ENCODE results near the gene RFX3.

- RRBS: no CpG with 5 or more reads among the region's 29 CpGs
These were observed 470 bp downstream of the WASHC1 start for GRCh38 chr9:28796-29176.

DNA sequence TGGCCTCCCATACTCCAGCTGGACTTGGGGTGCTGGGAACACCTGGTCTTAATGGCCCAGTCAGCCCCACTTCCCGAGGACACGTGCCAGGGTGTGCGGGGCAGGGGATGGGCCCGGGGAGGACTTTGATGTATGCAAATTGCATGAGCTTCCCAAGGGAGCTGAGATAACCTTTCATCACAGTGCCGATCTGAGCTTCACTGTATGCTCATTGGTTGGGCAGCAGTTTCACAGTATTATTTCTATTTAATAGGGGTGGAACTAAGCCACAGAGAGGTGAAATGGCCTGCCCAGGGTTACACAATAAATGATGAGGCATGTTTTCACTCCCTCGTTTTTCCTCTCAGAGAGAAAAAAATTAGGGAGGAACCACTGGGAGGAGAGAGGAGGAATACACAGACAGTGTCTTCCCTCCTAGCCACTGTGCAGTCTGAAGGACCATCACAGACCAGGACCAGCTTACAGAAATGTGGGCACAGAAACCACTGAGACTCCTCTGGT is 65.0 kb upstream of the KANK1 start:
- RRBS: no CpG with 5 or more reads among the region's 6 CpGs

GRCh38 chr9:447145-448071 is 57.1 kb upstream of the KANK1 start:
- RRBS: no CpG with 5 or more reads among the region's 5 CpGs

DNA sequence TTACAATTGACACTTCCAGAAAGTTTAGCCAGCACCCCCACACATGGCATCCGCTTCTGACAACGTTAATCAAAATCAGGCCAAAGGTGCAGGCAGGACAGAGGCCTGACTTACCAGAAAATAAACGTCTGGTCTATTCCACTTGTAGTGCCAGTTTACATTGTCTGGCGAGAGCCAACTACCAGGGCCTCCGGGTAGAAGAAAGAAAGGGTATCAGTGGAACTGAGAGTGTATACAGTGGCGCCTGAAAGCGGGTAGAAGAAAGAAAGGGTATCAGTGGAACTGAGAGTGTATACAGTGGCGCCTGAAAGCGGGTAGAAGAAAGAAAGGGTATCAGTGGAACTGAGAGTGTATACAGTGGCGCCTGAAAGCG is 35.3 kb upstream of the KANK1 start:
- RRBS: no CpG with 5 or more reads among the region's 11 CpGs

DNA sequence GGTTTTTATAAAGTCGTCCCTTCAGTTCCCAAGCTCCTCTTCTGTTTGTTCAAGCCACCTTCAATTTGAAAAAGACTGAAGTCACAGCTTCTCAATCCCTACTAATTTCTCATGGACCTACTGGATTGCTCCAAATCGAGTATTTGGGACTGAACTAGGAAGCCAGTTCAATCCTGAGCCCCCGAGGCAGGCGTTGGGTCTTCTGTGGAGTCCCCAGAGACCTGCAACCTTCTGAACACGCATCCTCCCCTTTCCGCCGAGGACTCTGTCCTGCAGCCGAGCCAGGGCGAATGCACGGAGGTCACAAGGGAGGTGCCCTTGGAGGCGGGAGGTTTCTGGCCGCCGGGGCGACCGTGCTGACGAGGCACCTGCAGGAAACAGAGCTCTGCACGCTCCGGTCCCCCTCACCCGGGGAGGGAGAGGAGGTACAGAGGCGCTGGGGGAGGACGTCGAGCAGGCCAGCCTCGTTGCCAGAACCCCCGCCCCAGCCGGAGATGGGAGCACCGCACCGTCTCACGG is 737 bp upstream of the KANK1 start:
- RRBS: 2% methylated on average over 11 of the region's 28 CpGs

GRCh38 chr9:534711-535402 is 30.4 kb downstream of the KANK1 start:
- RRBS: no CpG with 5 or more reads among the region's 6 CpGs

- RRBS: no CpG with 5 or more reads among the region's 11 CpGs
These were observed 42.6 kb downstream of the KANK1 start for GRCh38 chr9:546698-547929.

DNA sequence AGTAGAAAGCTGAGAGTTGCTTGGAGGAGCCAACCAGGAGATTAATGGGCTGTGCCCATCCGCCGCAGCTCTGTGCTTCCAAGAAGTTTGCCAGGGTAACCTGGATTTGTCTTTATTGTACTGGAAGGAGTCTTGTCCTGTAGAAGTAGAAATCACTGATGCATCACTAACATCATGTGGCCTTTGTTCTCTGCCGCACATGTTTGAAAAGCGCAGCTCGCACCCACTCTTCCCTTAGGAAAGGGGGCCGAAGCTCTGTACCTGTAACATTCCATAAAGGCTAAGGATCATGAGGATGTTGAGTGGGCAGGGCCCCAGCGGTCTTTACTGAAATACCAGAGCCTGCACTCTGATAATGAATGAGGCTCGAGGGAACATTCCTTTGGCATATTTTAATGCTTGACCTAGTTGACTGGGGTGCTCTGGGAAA is 69.5 kb downstream of the KANK1 start:
- RRBS: no CpG with 5 or more reads among the region's 8 CpGs

GRCh38 chr9:2017264-2017950 is 2.3 kb downstream of the SMARCA2 start:
- RRBS: under 1% methylated on average over 19 of the region's 72 CpGs

DNA sequence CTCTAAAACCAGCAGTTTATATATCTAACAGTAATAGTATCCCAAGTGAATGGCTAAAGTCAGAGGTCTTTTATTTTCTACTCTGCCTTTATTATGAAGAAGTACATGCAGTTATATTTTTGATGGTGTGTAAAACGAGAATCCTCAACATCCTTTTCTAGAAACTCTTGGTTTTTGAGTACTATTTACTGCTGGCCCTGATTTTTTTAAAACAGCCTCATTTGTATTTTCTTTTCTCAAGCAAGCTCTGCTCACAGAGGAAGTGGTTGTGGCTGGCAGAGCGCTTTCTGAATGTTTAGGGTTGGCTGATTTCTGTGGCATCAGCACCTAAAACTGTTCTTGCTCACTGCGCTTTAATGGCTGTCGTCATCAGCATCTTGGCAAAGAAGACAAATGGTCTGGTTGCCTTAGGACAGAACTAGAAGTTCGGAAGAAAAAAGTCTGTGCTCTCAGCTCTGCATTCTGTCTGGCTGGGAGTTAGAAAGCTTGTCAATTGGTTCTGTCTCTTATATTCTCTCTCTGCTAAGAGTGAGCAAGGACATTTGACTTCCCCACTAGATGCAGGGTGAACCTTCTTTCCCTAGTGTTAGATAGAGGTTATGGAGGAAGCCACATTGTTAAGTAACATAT is 38.7 kb downstream of the SMARCA2 start:
- RRBS: no CpG with 5 or more reads among the region's 5 CpGs

- RRBS: no CpG with 5 or more reads among the region's 8 CpGs
These were observed 45.5 kb downstream of the SMARCA2 start for GRCh38 chr9:2060567-2061069.

DNA sequence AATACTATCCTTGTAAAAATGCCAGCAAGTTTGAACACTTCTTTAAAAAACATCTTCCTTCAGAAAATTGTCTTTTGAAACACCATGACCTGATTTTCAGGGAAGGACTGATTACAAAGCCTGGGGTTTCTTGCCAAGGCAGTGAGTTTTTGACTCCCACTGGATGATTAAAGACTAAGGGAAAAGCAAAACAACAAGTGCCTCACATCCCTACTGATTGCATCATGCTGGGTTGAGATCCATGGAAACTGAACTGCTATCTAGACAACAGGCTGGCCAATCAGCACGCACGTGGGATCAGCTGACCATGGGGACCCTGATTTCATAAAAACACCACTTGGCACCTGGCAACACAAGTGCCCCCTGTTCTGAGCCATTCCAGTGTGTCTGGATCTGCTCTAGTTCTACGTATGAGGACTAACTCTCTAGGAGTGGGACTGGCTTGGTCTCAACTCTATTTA is 212.3 kb downstream of the SMARCA2 start:
- RRBS: no CpG with 5 or more reads among the region's 3 CpGs

GRCh38 chr9:2559133-2559466 is 62.5 kb upstream of the VLDLR start:
- RRBS: no CpG with 5 or more reads among the region's 2 CpGs

- RRBS: no CpG with 5 or more reads among the region's 4 CpGs
These were observed 7.9 kb upstream of the VLDLR start for GRCh38 chr9:2613571-2614279.

DNA sequence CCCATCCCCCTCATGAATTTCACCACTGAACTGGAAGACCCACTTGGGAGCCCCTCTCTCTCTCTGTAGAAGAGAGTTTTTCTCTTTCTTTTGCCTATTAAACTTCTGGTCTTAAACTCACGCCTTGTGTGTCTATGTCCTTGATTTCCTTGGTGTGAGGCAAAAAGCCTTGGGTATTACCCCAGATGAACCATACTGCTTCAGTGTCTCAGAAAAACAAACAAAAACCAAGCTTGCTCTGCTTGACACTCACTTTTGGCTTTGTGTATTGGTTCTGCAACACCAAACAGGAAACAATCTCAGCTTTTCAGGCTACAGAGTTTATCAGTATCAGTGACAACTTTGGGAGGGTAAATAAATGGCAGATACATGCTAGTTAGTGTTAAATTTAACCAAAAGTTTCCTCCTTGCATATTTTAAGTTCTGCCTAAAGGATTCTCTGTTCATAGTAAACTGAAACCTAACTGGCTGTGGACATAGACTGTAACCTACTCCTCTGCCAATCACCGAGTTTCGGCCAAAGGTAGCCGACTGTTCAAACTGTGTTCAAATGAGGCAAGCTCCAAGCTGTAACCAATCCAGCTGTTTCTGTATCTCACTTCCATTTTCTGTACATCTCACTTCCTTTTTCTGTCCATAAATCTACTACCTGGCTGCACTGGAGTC is 43.9 kb downstream of the KCNV2 start:
- RRBS: no CpG with 5 or more reads among the region's 4 CpGs

DNA sequence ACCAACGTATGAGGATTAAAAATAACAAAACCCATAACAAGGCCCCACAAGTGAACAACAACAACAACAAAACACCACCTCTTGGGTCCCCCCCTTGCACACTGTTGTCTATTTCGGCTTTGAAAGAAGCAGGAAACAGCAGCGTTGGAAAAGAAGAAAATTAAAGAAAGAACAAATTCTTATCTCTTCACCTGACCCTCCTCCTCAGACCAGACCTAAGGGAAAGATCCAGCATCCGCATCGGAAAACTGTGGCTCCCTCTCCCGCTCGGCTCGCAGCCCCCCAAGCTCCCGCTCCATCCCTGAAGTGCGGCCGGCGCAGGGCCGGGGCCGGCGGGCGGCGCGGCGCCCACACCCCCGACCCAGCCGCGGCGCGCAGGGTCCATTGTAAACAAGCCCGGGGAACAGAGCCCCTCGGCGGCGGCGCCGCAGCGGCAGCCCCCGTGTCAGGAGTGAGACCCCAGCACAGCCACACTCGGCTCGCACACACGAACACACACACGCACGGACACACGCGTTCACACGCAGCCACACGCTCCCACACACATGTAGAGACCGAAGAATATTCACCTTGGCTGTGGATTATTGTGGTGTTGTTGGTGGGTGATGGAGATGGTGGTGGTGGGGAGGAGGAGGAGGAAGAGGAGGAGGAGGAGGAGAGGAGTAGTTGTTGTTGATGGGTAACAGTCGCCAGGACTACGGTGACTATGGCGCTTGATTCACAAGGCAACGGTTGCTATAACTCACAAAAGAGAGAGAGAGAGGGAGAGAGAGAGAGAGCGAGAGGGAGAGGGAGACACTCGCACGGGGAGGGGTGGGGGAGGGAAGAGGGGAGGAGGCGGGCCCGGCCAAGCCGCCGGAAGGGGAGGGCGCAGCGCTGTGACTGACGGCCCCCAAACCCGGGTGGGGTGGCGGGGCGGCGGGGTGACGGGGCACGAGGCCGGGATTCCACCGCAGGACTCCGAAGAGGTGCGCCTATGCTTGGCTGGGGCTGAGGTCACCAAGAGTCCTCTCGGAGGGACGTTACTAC is at the start of gene RFX3:
TSS of gene RFX3 (minus strand) at position 824 of the 1,029 bp plus-strand sequence.
- RRBS: 1% methylated on average over 23 of the region's 68 CpGs

GRCh38 chr9:4035322-4036292 is 264.3 kb downstream of the GLIS3 start:
- RRBS: no CpG with 5 or more reads among the region's 9 CpGs

DNA sequence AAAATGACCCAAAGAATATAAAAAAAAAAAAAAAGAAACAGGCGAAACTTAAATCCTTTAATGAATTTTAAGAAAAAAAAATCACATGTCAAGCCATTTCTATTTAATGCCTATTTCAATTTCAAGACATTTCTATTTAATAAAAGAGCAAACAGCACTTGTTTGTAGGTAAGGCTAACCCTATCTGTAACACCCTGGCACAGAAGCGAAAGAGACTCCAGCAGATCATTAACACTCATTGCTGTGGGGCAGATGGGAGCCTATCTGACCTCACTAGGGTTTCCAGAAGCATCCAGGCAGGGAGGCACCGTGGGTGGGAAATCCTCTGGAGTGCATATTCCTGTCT is 233.9 kb downstream of the GLIS3 start:
- RRBS: no CpG with 5 or more reads among the region's 3 CpGs

DNA sequence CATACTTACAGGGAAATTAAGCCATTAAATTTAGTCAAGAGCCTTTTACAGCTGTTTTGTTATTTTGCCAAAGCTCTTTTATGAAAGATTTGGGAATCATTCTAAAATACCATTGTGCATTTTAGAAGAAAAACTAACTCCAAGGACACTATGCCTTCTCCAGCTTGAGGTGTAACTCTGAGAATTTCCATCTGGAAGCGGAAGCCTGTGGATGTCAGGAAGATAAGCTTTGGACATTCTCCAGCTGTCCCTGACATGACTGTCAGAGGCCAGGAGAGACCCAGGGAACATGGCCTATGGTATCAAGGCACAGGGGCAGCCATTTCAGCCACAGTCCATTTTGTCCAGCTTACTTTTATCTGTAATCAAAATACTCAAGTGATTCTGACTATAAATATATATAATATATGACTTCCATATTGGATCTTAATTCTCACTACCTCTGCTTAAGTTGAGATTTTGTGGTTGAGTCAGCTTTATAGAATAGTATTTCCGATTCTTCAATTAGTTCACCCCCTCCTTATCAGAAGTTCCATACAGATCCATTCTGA is 230.1 kb downstream of the GLIS3 start:
- RRBS: no CpG with 5 or more reads among the region's 2 CpGs

DNA sequence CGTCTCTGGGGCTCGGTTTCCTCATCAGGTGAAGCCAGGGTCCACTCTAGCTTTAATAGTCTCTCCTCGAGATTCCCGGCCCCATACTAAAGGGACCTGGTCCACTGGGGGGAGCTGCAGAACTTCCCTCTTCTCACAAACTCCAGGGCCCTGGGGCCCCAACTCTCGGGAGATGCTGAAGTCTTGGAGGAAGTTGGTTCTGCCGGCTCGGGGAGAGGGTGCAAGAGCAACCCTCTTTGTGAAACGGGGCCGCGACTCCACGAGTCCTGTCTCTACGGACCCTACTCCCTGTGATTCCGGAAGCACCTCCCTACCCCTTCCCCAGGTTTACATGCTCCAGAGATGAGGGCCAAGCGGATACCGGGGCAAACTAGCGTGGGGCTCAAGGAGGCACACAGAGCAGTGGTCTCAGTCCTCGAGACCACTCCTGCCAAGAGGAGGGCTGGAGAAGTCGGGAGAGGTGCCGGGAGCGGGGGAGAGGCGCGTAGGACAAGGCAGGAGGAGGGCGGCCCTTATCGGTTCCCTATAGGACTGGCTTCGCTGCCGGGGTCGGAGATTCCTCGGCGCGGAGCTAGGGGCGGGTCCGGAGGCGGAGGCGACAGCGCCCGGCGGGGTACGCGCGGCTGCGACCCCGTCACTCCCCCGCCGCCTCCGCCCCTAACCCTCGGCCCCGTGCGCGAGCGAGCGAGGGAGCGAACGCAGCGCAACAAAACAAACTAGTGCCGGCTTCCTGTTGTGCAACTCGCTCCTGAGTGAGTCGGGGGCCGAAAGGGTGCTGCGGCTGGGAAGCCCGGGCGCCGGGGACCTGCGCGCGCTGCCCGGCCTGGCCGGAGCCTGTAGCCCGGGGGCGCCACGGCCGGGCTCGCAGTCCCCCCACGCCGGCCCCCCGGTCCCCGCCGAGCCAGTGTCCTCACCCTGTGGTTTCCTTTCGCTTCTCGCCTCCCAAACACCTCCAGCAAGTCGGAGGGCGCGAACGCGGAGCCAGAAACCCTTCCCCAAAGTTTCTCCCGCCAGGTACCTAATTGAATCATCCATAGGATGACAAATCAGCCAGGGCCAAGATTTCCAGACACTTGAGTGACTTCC is 2.2 kb downstream of the GLIS3 start:
- RRBS: under 1% methylated on average over 30 of the region's 85 CpGs